Cardiac muscle cell (in vitro differentiated cells and primary cell): Measurements from ENCODE around the gene KIF2C.

DNA sequence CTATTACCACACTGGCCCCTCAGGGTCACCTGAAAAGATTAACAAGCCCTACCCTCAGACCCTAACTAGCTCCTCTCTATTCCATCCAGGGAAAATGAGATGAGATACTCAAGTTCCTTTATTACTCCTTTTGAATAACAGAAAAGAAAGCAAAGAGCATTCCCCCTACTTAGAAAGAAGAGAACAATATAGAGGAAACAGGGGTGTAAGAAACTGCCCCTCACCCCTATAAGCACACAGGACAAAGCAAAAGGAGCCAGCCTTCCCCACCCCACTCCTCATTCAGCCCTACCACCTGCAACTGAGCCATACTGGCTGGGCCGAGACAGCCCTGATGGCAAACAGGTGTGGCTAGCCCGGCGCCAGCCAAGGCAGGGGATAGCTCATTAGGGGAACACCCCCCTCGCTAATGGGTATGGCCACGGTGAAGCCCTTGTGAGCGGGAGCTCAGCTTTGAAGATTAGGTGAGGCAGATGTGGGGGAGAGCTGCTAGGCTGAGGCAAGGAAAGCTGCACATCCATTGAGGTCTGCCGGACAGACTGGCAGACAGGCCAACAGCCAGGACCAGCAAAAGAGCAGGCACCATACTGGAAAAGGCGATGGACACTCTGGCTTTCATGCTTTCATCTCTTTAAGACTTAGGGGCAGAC lies 65.6 kb downstream of the ERI3 start:
- RAMPAGE, long total RNA: no peak
- RRBS: no CpG with 5 or more reads among the region's 8 CpGs

GRCh38 chr1:44352593-44353260 lies 2.3 kb downstream of the ERI3 start:
- RAMPAGE, long total RNA: no peak
- RRBS: no CpG with 5 or more reads among the region's 5 CpGs

DNA sequence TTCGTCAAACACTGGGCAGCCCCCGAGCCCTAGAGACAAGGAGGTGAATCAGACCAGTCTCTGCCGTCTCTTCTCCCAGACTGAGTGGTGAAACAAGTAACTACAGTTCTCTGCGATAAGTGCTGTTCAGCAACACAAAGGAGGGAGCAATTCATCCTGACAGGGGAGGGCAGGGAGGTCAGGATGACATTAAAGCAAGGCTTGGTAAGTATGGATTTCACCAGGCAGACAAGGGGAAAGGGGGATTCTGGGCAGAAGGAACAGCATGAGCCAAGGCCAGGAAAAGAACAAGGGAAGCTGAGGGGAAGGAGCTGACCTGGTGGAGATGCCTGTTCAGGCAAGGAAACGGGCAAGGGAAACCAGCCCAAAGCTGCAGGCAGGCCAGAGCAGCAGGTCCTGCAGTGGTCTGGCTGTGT lies 13.5 kb upstream of the ERI3 start:
- RAMPAGE, long total RNA: no peak
- RRBS: no CpG with 5 or more reads among the region's 5 CpGs

DNA sequence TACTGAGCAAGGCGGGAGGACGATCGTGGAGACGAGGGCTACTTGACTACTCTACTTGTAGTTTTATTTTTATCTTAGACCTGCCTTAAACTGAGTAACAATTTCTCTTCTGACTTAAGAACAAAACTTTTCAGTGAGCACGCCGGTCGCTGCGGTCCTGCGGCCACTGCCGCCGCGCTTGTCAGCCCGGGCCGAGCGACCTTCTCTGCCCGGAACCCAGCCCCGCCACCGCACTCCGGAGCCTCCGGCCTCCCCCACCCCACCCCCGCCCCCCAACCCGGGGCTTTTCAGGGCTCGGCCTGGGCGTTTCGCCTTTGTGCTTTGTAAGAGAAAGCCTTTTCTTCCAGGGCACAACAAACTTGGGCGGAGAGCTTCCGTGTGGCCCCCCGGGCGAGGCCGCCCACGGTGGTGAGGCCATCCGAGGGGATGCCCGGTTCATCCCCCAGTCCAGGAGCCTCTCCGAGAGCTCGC lies 1.4 kb downstream of the RNF220 start:
- RAMPAGE, long total RNA: no peak
- RRBS: 4% methylated on average over 20 of the region's 35 CpGs

DNA sequence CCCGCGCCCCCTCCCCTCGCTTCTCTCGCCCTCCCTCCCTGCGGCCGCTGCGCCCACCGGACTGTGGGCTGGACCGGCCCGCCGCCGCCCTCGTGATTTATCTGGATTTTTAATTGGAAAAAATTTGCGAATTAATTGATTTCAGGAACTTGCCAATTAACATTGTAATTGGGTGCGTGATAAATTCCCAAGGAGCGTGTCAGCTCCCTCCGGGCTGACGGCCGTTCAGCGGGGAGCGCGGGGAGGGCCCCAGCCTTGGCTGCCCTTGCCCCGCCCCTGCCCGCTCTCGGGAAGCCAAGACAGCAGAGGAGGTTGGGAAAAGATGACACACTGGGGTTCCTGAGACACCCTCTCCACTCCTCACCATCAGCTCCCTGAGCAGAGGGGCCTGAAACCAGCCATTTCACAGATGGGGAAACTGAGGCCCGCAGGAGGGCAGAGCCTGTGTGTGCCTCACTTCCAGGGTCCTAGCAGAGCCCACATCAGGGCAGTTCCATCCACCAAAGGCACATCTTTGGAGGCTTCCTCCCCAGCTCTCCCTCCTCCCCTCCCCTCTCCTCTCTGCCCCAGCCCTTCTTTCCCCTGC lies 56.9 kb downstream of the TMEM53 start:
- RAMPAGE, long total RNA: no peak
- RRBS: 2% methylated on average over 7 of the region's 26 CpGs

DNA sequence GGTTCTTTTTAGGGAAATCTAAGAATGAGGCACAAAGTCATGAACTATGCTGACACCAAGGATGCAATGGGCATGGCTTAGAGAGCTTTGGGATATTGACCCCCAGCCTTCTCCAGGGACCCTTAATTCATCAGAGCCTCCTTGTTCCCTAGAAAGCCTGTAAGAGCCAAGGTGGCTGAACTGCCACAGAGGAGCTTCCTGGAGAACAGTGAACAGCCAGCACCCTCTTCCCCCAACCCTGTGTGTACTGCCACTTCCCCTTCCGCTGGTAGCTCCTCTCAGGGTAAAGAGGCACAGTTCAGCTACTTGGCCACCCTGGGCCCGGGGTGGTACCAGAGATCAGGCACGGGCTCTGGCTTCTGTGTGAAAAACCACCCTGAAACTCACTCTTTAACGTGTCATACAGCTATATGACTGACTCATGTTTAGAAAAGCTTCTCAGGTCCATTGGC lies 22.2 kb downstream of the ARMH1 start:
- RAMPAGE, long total RNA: no peak
- RRBS: no CpG with 5 or more reads among the region's 4 CpGs

DNA sequence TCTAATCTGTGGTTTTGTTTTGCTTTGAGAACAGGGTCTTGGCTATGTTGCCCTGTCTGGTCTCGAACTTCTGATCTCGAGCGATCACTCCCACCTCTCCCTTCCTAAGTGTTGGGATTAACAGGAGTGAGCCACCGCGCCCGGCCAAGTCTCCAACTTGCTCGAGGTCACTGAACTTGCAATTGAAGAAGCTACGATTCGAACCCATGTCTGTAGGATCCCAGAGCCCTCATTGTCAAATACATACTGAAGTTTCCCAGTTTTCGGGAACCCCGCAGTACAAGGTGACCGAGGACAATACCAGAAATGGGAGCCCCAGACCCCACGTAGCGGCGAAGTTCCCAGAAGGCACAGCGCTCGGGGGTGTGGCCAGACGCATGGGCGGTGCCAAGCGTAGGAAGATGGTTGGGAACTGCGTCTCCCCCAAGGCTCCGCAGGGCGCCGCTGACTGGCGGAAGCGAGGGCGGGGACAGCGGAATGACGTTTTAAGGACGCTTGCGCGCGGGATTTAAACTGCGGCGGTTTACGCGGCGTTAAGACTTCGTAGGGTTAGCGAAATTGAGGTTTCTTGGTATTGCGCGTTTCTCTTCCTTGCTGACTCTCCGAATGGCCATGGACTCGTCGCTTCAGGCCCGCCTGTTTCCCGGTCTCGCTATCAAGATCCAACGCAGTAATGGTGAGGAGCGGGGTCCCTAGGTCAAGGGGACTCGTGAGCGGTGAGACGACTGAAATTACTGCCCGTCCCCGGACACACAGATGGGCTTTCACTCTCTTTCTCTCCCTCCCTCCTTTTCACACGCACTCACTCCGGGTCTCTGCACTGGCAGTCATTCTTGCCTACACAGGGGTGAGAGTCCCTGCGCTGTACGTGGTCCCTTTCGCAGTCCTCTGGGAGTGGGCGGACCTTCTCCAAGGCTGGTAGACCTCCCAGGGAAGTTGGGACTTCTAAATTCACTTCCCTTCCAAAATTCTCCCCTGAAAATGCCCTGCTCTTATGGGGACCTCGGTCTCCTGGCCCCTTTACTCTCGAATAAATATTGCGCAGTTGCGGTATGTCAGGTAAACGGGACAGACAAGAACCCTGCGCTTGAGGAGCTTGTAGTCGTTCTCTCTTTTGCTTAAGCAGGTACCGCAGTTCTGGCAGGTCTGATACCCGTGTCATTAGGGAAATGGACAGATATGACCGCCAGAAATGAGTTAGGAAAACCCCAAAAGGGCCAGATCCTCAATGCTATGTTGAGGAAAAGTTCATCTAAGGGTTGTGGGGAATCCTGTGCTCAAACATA lies at the start of gene KIF2C:
TSS of gene KIF2C (plus strand) at position 511 of the 1,286 bp plus-strand sequence.
- RAMPAGE, long total RNA: start-site peak on the plus strand centred at position 554 of the sequence, 88 bp wide, 118 and 1,553 reads in 2 replicates
- RRBS: under 1% methylated on average over 9 of the region's 71 CpGs

GRCh38 chr1:44757400-44757738 lies 17.7 kb downstream of the KIF2C start:
- RAMPAGE, long total RNA: no peak
- RRBS: no CpG with 5 or more reads among the region's 2 CpGs

DNA sequence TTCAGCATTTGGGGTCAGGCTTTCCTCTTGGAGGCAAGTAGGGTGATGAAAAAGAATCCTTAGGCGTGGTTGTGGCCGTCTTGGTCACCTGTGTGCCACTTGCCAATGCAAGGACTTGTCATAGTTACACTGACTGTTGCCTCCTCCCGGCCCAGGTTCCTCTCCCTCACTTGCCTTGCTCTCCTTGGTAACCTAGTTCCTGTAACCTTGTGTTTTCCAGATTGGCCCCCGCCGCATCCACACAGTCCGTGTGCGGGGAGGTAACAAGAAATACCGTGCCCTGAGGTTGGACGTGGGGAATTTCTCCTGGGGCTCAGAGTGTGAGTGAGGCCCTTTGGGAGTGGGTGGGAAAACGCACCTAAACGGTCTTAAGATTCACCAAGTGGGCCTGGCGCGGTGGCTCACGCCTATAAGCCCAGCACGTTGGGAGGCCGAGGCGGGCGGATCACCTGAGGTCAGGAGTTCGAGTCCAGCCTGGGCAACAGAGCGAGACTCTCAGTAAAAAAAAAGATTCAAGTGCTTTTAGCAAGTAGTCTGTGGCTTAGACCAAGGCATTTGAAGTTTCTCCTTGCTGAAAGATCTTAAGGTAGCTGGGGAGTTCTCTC lies 1.2 kb downstream of the RPS8 start:
- RAMPAGE, long total RNA: no peak
- RRBS: no CpG with 5 or more reads among the region's 20 CpGs

- RAMPAGE, long total RNA: no peak
- RRBS: 5% methylated on average over 3 of the region's 28 CpGs
Measured at GRCh38 chr1:45012566-45013549, 804 bp downstream of the UROD start.

DNA sequence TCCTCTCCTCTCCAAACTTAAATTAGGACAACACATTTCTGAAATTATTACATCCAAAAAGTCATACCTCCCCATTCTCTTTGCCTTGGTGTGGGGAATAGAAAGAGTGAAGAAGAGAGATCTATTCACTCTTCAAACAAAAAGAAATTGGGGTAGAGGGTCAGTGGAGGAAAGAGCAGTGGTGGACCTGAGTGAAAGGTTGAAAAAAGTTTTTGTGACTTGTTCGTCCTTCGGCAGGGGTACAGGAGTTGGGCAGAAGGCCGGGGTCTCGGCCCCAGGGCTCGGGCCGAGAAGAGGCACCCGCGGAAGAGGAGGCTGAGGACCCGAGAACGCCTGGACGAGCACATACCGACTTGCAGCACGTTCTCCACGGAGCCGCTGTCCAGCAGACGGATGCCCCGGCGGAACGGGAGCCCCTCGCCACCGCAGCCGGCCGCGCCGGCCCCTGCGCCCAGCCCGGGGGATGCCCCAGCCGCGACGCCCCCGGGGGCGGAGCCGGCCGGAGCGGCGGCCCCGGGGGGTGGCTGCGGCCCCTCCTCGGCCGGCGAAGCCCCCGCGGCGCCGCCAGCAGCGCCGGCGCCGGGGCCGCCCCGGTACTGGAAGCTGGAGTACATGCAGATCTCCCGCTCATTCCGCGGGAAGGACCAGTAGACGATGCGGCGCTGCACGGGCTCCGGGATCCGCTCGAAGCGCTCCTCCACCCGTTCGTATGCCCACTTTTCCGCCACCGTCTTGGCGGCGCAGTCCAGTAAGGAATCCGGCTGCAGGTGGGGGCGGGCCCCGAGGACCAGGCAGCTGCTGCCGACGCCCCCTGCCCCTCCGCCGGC lies 785 bp downstream of the ZSWIM5 start:
- RAMPAGE, long total RNA: no peak
- RRBS: 2% methylated on average over 22 of the region's 75 CpGs

GRCh38 chr1:45343869-45344715 lies 4.1 kb downstream of the TOE1 start:
- RAMPAGE, long total RNA: no peak
- RRBS: no CpG with 5 or more reads among the region's 5 CpGs

DNA sequence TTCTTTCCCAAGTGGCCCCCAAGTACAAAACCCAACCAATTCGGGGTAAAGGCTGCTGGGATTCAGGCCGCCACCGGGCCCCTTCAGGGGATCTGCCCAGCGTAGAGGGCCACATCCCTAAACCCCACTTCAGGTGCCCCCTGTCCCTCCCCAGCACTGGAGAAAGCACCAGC lies 668 bp downstream of the PRDX1 start:
- RAMPAGE, long total RNA: no peak
- RRBS: no CpG with 5 or more reads among the region's 4 CpGs

GRCh38 chr1:45542601-45543054 lies 8.0 kb upstream of the AKR1A1 start:
- RAMPAGE, long total RNA: no peak
- RRBS: no CpG with 5 or more reads among the region's 4 CpGs

DNA sequence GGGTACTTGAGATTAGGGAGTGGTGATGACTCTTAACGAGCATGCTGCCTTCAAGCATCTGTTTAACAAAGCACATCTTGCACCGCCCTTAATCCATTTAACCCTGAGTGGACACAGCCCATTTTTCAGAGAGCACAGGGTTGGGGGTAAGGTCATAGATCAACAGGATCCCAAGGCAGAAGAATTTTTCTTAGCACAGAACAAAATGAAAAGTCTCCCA lies 10.6 kb downstream of the IPP start:
- RAMPAGE, long total RNA: no peak
- RRBS: no CpG with 5 or more reads among the region's 2 CpGs

- RAMPAGE, long total RNA: no peak
- RRBS: no CpG with 5 or more reads among the region's 5 CpGs
Measured at GRCh38 chr1:45892365-45892815, 89.0 kb downstream of the MAST2 start.

GRCh38 chr1:45914119-45914838 lies 110.9 kb downstream of the MAST2 start:
- RAMPAGE, long total RNA: no peak
- RRBS: no CpG with 5 or more reads among the region's 1 CpG

DNA sequence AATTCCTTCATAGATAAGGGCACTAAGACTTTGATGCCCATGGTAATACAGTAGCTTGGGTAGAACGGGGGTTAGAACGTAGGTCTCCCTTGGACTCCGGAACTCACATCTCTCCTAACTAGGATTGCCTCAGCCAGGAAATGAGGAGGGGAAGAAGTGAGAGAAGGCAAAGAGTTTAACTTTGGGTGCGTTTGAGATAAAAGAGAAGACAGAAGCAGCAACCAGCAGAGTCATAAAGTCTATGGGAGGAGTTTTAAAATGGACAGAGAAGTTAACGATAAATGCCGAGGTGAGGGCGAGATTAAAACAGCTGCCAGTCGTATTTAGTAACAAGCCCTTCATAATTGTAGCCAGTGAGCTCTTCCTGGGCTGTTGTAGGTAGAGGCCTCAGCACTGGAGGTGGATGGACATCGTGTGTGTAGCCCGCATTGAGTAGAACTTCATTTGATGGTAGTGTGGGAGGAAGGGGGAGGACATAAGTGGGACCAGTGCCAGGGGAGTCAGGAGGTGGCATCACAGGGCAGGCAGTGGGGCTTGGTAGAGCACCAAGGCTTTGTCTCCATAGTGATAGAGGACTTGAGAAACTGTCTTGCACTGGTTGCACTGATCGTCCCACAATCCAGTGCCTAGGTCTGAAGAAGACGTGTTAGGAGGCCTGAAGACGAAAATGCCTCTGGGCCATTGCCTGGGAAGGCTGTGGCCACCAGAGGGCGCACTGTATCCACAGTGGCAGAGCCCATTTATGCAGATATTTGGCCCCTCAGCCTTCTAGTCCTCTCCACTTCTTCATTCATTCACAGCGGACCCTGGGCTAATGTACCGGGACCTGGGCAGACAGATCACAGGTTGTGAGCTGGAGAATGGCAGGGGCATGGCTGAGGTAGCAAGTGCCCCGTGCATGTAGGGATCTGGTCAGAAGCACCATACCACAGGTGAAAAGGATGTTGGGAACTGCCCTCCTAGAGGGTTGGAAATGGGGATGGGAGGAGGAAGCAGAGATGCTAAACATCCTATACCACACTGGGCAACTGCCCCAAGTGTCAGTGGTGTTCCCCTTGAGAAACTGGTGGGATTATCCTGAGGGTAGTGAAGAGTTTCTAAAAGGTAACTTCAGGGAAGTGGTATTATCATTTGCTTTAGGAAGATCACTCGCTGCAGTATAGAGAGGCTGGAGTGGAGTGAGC lies 95.5 kb downstream of the PIK3R3 start:
- RAMPAGE, long total RNA: no peak
- RRBS: no CpG with 5 or more reads among the region's 18 CpGs

DNA sequence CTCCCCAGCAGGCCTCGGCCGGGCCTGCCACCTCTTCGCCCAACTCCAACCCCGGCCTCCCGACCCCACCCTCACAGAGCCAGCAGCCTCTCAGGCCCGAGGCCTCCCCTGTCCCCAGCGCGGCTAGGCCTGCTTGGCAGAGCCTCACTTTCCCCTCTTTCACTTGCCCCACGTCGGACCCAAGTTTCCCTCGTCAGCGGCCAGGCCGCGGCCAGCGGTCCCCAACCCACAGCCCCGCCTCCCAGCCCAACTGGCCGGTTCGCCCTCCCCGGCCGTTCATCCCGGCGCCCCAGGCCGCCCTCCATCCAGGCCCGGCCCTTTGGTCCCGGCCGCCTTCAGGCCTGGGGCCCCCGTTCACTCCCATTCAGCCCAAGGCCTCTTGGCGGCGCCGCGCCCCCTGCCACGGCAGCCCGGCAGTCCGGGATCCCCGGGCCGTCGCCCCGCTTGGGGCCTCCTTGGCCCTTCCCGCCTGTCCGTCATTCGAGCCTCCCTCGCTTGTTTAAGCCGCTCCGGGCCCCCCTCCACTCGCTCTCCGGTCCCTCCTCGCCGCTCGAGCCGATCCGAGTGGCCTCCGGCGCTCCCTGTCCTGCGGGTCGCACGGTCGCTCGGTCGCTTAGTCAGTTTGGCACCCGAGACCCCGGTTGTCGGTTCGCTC lies 1.5 kb downstream of the LRRC41 start:
- RAMPAGE, long total RNA: no peak
- RRBS: 1% methylated on average over 35 of the region's 63 CpGs

DNA sequence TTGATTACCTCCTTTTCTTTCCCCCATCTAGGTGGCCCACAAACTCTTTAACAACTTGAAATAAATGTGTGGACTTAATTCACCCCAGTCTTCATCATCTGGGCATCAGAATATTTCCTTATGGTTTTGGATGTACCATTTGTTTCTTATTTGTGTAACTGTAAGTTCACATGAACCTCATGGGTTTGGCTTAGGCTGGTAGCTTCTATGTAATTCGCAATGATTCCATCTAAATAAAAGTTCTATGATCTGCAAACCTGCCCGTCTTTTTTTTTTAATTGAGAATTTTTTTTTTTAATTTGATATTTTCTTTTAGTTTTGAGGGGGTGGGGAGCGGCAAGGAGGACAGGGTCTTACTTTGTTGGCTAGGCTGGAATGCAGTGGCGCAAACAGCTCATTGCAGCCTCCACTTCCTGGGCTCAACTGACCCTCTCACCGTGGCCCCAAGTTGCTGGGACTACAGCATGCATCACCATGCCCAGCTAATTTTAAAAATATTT lies 13.1 kb downstream of the UQCRH start:
- RAMPAGE, long total RNA: no peak
- RRBS: no CpG with 5 or more reads among the region's 5 CpGs